Left common carotid artery plus branches (tissue), 1 donor: Measurements from ENCODE around the gene BRD3.

DNA sequence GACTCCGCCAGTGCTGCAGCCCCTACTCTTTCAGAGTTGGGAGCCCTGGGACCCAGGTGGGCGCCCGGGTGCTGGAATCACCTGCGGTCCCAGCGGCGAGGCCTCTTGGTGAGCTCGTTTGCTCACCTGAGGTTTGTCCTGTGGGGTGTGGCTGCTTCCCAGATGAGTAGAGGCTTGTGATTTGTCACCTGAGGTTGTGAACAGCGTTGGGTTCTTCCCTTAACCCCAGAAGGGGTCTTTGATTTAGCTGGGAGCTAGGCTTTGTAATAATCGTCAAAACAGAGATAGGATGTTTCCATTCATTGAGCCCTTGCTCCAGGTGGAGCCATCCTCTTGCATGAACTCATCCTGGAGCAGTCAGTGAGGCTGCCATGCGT lies 765 bp downstream of the SURF2 start:
- PRO-cap, result no peak

- PRO-cap, result no peak
Observed at GRCh38 chr9:133358079-133358702, 1.8 kb downstream of the SURF2 start.

DNA sequence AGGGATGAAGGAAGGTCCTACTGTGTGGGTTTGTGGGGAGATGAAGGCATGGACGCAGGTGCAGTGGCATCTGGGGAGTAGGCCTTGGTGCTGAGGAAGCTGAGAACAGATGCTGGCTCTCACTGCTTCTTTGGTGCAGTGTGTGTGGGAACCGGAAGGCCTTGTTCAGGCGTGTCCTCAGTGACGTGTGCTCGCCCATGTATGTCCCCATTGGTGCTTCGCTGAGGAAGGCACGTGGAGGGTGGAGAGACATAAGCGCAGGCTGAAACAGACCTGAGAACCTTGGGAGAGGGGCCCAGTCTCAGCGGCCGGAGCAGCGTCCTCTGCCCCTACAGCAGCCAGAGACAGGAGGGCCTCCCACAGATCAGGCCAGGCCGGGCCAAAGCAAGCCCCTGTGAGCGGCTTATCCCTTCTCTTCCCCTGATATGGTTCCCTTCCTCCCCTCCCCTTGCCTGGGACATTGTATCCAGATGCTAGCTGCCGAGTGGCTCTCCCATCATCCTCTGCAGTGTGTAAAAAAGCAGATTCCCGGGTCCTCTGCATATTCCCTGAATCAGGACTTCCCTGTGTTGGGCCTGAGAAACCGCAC lies 18.8 kb upstream of the CACFD1 start:
- PRO-cap, result no peak

- PRO-cap, result no peak
Observed at GRCh38 chr9:133460359-133461127, 765 bp downstream of the CACFD1 start.

DNA sequence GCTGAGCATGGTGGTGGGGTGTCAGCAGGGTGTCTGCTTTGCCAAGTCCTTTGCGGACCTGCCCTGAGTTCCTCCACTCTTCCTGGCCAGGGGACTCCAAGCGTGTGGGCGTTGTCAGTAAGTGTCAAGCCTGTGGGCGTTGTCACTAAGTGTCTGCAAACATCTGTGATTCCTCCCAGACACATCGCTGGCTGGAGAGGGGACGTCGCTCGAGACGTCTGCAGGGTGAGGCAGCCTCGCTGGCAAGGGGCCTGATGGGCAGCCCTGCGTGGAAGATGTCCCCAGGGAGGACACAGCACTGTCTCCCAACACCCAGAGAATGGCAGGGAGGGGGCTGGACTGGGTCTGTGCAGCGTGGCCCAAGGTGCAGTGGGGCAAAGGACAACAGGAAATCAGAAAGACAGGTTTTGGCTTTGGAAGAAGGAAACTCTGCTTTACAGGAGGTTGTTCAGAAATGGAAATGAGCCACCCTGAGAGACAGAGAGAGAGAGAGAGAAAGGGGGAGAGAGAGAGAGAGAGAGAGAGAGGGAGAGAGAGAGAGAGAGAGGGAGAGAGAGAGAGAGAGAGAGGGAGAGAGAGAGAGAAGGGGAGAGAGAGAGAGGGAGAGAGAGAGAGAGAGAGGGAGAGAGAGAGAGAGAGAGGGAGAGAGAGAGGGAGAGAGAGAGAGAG lies 28.9 kb downstream of the ADAMTSL2 start:
- PRO-cap, result no peak

GRCh38 chr9:133585906-133586418 lies 23.2 kb downstream of the FAM163B start:
- PRO-cap, result no peak

- PRO-cap, result no peak
Observed at GRCh38 chr9:133588293-133588653, 20.9 kb downstream of the FAM163B start.

GRCh38 chr9:133683406-133684520 lies 47.6 kb downstream of the DBH start:
- PRO-cap, result no peak

GRCh38 chr9:133703450-133704061 lies 34.6 kb downstream of the SARDH start:
- PRO-cap, result no peak

GRCh38 chr9:133978359-133978980 lies 13.7 kb downstream of the VAV2 start:
- PRO-cap, result no peak

GRCh38 chr9:134067887-134068614 lies at the start of gene BRD3:
Gene BRD3, minus strand, starts transcription at chr9:134068026.
- PRO-cap, result bidirectional peak, plus-strand start at chr9:134068220, minus-strand start at chr9:134067999

- PRO-cap, result no peak
Observed at GRCh38 chr9:134129336-134129808, 6.5 kb upstream of the WDR5 start.

GRCh38 chr9:134162969-134163232 lies 27.0 kb downstream of the WDR5 start:
- PRO-cap, result no peak

DNA sequence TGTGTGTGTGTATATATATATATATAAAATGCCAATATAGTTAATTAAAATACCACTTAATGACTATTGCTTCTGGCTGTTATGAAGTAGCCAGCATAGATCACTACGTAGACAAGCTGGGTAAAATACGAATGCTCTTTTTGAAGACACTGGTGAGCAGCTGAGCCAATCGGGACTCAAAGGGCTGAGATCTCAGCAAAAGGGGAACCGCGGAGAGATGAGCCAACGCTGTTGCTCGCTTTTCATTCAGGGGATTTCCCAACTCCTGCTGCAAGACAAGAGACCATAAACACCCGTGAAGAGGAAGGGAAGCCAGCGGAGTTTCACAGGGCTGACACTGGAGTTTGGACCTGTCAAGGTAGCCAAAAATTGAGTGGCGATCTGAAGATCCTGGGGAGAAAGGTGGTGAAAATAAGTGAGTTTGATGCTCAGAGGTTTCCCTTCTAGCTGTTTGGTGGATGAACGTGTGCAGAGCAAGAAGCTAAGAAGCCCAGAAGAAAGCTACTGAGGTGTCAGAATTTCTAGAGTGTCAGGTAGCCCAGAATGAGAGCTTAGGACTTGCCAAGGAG lies 82.4 kb upstream of the RXRA start:
- PRO-cap, result no peak

- PRO-cap, result no peak
Observed at GRCh38 chr9:134283952-134284815, 42.1 kb upstream of the RXRA start.

DNA sequence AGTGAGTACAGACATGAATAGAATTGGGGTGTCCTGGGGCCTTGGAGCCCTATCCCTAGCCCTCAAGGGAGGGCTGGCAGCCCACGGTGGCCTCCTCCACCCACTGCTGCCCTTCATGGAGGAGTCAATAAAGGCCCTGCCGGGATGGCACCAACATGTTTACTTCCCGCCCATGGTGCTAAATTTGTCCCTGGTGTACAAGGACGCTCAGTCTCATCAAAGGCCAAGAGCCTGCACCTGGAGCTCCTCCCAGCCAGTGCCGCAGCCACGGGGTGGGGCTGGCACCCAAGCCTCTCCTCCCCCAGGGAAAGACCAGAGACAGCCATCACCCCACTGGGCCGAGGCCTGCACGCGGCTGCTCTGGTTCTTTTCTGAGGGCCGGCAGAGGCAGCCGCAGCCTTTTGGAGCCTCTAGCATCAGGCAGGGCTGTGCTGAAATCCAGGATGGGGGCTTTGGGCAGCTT lies 34.8 kb upstream of the RXRA start:
- PRO-cap, result no peak

DNA sequence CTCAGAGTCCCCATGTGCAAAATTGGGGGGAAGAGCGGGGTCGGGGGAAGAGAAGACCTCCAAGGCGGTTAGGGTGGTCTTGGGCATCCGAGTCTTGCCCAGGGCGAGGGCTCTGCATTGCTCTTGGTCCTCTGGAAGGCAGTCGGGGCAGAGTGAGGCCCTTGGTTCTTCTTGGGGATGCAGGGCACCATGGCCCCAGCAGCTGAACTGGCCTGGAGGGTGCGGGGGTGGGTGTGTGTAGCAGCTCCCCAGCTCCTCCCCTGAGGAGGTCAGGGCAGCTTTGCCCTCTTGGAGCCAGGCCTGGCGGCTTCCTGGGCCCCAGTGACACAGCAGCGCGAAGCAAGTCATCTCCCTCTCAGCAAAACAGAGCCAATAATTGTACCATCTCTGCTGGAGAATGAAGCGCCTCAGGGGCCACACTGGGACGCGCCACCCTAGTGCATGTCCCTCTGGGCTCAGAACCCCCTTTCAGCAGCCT lies 10.5 kb upstream of the RXRA start:
- PRO-cap, result no peak

GRCh38 chr9:134327641-134327975 lies 1.4 kb downstream of the RXRA start:
- PRO-cap, result no peak

DNA sequence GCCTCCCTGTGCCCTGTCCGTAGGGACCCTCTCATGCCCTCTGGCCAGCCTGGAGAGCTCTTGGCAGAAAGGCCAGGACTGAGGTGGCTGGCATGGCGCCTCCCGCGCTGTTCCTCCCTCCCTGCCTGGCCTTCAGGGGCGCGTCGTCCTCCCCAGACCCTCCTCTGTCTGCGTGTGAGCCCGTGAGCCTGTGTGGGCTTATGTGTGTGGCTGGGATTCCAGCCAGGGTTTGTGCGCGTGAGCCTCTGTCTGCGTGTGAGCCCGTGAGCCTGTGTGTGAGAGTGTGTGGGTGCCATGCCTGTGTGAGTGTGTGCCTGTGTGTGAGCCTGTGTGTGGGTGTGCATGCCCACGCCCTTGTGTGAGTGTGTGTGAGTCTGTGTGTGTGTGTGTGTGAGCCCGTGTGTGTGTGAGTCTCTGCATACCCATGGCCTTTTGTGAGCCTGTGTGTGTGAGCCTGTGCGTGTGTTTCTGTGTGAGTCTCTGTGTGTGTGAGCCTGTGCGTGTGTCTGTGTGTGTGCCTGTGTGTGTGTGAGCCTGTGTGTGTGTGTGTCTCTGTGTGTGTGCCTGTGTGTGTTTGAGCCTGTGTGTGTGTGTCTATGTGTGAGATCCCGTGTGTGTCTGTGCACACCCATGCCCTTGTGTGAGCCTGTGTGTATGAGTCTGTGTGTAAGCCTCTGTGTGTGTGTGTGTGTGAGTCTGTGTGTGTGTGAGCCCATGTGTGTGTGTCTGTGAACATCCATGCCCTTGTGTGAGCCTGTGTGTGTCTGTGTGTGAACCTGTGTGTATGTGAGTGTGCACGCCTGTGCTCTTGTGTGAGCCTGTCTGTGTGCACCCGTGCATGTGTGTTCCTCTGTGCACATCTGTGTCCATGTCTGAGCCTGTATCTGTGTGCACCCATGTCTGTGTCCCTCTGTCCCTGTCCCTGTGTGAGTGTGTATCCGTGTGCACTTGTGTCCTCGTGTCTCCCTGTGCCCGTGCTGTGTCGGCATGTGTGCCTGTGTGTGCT lies 13.2 kb downstream of the RXRA start:
- PRO-cap, result no peak

- PRO-cap, result no peak
Observed at GRCh38 chr9:134369645-134370430, 43.6 kb downstream of the RXRA start.